Fibroblast of villous mesenchyme (primary cell): ENCODE measurements around a stretch of chr11.

- CAGE, long polyA plus RNA = no peak
Observed at GRCh38 chr11:63894939-63895504, 21.9 kb downstream of the RCOR2 start.

DNA sequence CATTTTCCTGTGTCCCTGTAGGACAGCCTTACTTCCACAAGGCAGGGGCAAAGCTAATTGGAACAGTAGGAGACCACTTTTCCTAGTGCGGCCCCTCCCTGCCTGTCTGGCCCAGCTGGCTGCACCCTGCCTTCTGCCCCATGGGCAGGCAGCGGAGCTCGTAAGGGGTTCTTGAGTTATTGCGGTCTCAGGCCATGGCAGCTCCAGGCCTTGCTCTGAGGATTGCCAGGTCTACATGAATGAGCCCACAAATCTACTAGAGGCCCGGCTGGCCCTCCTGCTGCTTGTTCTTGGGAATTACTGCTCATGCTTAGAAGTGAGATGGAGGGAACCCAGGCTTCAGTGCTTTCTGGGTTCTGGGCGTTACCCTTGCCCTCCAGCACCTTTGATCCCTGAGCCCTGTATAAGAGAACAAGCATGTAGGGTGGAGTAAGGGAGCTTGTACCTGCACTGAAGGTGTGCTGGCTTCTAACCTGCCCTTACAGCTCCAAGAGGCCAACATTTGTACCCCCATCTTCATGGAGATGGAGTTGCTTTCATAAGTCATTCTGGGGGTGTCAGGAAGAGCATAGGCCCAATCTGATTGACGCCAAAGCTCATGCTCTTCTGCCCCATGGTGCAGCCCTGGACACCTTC, 4.0 kb downstream of the NAA40 start:
- CAGE, long polyA plus RNA = no peak

- CAGE, long polyA plus RNA = no peak
Observed at GRCh38 chr11:63946727-63947209, 8.0 kb downstream of the NAA40 start.

DNA sequence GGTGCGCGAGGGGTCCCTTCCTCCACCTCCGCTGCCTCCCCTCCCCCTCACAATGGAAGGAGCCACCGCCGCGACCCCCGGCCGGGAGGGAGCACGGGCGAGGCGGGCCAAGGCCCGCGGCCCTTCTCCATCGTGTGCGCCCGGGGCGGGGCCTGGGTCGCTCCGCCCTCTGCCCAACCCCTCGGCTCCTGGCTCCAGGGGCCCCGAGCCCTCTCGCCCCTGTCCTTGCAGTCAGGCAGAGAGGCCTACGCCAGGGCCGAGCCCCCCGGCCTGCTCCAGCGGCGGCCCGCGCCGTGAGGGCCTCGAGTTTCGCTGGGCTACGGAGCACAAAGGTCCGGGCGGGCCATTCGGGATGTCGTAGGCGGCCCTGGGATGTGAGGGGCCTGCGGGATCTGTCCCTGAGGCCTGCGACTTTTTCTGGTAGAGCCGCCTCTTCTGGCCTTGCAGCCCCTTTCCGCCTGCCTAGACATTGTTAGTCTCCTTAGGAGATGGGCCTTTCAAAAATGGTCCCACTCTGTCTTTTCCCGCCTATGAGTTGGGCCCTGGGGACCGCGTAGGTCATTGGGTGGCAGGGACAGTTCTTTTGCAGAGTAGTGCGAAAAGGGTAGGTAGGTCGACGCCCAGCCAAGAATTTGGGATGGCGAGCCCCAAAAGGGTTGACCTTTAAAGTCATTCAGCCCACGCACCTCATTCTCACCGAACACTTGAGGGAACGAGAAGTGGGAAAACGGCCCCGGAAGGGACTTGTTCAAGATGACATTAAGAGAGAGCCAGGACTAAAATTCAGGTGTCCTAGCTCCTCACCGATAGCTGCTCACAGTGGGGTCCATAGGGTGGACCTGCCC, 603 bp downstream of the OTUB1 start:
- CAGE, long polyA plus RNA = no peak

GRCh38 chr11:63996505-63997522, 10.6 kb downstream of the OTUB1 start:
- CAGE, long polyA plus RNA = no peak

DNA sequence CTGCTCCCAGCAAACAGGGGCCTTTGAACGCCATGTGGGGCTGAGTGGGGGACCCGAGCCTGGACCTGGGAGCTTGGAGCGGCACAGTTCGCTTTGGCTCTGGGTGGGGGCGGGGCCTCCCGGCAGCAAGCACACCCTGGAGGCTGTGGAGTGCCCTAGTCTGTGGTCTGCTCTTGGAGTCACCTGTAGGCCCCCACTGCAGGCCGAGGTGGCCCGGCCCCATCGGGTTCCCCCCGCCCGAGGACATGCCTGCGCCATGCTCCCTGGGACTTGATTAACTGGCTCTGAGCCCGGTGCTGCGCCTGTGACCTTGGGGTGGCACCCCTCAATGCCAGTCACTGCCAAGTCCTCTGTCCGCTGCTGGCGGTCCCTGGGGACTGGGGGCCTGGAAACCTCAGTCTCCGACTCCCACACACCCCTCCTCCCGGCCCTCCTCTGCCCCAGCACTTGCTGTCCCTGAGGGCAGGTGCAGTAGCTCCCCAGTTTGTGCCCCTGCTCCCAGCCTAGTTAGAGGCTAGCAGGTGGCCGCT, 16.7 kb upstream of the FLRT1 start:
- CAGE, long polyA plus RNA = no peak

- CAGE, long polyA plus RNA = no peak
Observed at GRCh38 chr11:64056163-64056722, 20.5 kb downstream of the FLRT1 start.

GRCh38 chr11:64181494-64182013, 4.4 kb upstream of the STIP1 start:
- CAGE, long polyA plus RNA = no peak

- CAGE, long polyA plus RNA = no peak
Observed at GRCh38 chr11:64233759-64234143, 633 bp upstream of the VEGFB start.

- CAGE, long polyA plus RNA = no peak
Observed at GRCh38 chr11:64239705-64240135, 1.2 kb upstream of the ENSG00000286264 start.

GRCh38 chr11:64265042-64265630, 13.8 kb downstream of the PLCB3 start:
- CAGE, long polyA plus RNA = no peak

GRCh38 chr11:64305349-64305476, 111 bp upstream of the ESRRA start:
- CAGE, long polyA plus RNA = no peak

GRCh38 chr11:64318357-64318563, 339 bp downstream of the PRDX5 start:
- CAGE, long polyA plus RNA = no peak

- CAGE, long polyA plus RNA = no peak
Observed at GRCh38 chr11:64351029-64351681, 7.8 kb upstream of the RPS6KA4 start.

DNA sequence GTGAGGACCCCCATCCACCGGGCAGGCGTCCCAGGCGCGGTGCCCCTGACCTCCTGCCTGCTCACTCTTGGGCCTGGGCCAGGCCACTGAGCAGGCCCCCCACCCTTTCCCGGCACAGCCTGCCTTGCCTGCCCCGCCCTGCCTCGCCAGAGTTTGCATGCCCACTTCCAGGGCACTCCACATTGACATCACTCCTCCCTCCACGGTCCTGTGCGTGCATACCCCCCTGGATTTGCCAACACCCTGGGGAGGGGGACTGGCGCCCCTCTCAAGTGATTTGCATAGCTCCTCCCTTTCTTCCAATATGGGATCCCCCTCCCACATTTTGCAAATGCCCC, 457 bp downstream of the RPS6KA4 start:
- CAGE, long polyA plus RNA = no peak

DNA sequence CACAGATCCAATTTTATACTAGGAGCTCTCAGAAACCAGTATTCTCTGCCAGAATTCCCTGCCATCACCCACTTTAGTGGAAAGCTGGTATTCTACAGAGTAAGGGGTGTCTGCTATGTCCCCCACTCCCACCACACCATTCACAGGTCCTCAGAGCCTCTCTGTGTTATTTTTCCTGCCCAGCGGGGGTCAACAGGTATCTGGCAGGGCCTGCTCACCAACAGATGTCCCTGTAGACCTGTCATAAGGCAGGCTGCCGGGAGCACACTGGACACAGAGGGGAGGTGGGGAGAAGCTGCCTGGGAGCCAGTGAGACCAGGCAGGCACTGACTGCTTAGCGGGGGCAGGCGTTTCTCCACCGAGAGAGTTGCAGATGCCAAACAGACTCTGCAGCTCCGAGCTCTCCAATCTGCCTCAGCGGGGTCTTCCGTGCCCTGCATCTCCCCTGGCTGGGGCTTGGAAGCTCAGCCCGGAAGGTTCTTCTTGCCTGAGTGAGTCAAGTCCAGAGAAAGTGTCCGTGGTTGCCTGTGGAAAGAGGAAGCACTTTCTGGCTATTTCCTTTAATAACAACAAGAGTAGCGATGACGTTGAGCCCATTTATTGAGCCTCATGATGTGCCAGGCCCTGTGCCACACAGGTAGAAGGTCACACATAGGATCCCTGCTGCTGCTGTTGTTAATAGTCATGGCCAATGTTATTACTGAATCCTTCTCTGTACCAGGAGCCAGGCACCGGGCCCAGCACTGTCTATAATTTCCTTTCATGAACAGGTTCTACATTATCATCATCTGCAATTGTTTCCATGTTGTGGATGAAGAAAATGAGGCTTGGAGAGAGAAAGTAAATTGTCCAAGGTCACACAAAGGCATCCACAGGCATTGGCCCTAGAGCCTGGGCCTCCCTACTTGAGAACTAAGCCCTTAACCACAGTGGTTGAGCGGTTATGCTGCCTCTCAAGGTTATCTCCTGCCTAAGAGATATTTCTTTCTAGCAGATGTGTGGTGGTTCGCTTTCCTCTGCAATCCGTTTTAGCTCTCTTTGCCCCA, 26.6 kb downstream of the RPS6KA4 start:
- CAGE, long polyA plus RNA = no peak

- CAGE, long polyA plus RNA = no peak
Observed at GRCh38 chr11:64553811-64554359, 1.9 kb upstream of the SLC22A11 start.

DNA sequence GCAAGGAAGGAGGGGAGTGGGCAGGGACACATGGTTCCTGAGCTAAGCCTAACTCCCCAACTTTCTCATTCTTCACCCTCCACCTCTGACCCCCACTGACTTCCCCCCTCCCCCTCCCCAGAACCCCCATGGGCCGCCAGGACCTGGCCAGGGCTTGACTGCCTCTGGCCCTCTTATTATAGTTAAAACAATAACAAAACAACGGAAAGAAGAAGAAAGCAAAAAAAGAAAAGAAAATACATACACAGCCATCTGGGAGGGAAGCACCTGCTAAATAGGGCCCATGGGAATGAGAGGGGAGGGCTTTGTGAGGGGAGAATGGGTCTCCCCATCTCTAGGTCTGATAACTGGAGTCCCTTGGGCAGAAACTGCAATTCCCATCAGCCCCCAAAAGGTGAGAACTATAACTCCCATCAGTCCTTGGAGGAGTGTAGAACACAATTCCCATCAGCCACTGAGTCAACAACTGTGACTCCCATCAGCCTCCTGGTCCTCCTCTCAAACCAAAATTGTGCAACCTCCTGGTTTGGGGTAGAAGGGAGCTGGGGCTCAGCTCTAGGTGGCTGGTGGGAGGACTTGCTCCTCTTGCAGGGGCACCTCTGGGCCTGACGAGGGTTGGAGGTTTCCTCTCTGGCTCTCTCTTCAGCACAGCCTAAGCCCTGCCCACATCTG, 18.3 kb downstream of the SLC22A12 start:
- CAGE, long polyA plus RNA = no peak

DNA sequence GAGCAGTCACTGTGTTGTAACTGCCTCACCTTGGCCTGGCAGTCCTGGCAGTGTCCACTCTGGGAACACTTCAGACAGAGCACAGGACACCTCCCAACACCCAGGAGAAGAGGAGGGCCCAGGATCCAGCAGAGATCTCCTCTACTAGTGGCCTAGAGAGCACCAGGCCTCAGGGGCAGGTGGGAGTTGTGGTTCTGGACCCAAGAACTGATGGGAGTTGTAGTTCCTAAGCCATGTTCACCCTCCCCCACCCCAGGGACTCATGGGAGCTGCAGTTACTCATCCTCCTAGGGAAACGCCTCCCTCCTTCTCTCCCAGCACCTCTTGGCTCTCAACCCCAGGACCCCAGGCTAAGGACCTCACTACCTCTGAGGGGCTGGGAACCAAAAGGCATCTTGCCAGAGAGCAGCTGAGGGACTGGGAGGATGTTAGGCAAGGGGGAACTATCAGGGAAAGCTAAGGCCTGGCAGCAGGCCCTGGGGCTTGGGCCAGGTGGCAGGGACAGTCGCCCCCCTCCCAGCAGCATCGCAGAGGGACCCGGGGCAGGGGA, 28.8 kb downstream of the SLC22A12 start:
- CAGE, long polyA plus RNA = no peak

DNA sequence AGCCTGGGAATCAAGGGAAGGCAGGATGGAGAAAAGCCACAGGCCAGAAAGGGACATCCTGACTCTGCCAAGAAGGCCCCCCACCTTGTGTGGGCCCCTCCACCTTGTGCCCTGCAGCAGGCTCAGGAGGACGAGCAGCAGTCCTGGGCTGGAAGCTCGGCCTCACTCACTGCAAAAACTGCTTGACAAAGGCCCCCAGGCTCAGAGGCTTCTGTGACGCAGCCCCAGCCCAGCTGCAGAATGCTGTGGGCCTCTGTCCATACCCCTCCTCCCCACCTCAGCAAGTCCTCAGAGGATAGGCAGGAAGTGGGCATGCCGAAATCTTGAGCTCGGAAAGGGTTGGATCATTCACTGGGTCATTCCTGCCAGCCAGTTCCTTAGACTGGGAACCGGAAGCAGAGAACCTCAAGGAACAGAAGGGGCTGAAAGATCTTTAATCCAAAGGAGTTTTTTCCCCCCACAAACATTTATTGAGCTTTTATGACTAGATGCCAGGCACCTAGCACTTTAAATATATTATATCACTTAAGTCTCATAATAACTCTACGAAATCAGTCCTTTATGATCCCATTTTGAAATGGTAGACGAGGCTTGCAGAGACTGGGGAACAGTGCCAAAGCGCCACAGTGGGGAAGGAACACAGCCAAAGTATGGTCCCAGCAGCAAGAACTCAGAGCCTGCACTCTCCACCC, 61.7 kb downstream of the NRXN2 start:
- CAGE, long polyA plus RNA = no peak